Neutrophil (primary cell): ENCODE results near the genes CD86, PARP15, PARP14 and HSPBAP1.

DNA sequence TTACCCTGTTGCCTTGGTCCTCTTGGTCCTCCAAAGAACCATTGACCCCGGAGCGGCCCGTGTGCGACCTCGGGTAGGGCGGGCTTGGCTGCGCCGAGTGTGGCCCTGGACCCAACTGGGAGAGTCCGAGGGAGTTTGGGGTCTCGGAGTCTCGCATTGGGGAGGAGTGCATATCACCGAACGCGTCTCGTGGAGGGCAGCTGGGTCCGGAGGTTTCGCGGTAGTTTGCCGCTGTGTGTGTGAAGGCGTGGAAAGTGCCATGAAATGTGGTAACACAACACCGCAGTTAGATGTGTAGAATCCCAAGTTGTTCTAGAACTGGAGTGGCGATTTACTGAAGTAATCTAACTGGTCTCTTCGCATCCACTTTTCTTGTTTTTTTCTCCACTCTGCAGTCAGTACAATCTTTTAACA, 362 bp downstream of the GTF2E1 start:
- PRO-cap, result no peak

- PRO-cap, result no peak
These were observed 6.7 kb upstream of the HCLS1 start for GRCh38 chr3:121667257-121667879.

DNA sequence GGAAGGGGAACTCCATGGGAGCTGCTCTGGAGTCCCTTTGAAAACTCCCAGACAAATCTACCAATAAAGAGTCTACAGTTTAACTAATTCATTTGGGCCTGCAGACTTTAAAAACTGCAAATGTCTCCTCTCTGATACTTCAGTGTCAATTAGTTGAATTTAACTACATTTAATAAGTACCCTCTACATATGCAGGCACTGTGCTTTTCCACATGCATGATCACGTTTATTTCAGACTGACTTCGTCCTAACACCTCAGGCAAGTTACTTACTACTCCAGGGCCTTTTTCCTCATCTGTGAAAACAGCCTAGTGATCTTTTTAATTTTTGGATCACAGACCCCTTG, 15.3 kb upstream of the HCLS1 start:
- PRO-cap, result no peak

GRCh38 chr3:121992540-121993142, 29.4 kb downstream of the ILDR1 start:
- PRO-cap, result no peak

- PRO-cap, result no peak
These were observed 20.8 kb downstream of the ILDR1 start for GRCh38 chr3:122001069-122001783.

DNA sequence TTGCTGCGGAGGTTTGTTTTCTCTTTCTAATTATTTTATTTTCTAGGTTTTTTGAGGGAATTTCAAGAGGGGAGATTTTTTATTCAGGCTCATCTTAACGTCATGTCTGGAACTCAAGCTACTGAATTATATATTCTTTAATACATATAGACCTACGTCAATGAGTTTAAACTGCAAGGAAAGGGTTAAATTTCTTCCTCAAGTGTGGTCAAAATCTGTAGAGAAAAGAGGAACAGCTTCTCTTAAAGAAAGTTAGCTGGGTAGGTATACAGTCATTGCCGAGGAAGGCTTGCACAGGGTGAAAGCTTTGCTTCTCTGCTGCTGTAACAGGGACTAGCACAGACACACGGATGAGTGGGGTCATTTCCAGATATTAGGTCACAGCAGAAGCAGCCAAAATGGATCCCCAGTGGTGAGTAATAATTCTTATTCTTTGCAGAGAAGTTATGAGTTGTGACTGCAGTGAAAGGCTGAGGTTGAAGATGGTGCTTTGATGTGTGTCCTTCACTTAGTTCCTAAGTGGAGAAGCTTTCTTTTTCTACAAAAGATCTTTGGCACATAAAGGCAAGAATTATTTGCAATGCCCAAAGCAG, at the start of gene CD86:
Gene CD86 (plus strand): TSS at position 271 of the 593 bp plus-strand sequence.
- PRO-cap, result unidirectional peak, plus-strand start at position 275 of the sequence

- PRO-cap, result no peak
These were observed 63.3 kb upstream of the CASR start for GRCh38 chr3:122120063-122120753.

DNA sequence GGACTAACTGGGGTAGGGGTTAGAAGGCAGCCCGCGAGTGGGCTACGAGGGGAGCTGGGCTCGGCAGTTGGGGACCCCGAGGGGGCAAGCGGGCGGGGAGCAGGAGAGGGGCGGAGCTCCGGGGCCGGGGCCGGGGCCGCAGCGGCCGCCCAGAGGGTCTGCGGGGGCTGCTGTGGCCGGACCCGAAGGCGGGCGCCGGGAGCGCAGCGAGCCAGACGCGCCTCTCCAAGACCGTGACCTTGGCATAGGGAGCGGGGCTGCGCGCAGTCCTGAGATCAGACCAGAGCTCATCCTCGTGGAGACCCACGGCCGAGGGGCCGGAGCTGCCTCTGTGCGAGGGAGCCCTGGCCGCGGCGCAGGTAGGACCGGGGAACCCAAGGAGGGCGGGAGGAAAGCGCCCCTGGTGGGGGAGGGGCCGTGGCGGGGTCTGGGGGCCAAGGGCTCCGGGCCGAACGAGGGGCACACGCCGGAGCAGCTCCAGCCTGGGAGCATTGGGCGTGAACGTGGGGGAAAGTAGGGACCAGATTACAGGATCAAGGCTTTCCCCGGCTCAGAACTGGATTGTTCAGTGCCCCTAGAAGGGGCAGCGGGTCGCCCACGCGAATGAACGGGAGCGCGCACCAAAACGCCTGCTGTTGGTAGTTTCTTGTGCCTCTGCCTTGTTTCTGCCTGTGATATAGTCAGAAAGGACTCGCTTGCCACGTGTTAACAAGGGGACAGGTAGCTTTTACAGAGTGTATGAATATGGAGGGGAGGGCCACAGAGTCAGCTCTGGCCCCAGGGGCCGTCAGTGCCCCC, 902 bp downstream of the CASR start:
- PRO-cap, result no peak

DNA sequence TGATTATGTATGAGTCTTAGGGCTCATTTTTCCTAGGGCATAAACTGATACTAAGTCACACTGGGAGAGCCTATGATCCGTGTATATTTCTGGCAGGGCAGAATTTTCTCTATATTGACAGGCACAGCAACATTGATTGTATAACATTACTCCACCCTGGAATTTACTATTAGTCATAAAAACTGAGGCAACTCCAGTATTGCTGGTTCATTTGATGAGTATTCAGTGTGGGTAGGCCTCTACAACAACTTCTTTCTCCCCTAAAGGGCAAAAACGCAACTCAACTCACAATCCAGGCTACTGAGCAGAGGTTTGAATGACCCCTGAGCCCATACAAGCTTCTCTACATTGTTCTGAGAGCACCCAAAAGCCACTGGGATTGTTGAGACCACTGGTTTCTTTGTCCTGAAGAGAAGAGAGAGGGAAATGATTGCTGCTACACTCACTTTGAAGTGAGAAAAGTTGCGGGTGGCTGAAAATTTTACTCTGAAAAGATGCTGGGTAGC, 10.5 kb upstream of the CSTA start:
- PRO-cap, result no peak

DNA sequence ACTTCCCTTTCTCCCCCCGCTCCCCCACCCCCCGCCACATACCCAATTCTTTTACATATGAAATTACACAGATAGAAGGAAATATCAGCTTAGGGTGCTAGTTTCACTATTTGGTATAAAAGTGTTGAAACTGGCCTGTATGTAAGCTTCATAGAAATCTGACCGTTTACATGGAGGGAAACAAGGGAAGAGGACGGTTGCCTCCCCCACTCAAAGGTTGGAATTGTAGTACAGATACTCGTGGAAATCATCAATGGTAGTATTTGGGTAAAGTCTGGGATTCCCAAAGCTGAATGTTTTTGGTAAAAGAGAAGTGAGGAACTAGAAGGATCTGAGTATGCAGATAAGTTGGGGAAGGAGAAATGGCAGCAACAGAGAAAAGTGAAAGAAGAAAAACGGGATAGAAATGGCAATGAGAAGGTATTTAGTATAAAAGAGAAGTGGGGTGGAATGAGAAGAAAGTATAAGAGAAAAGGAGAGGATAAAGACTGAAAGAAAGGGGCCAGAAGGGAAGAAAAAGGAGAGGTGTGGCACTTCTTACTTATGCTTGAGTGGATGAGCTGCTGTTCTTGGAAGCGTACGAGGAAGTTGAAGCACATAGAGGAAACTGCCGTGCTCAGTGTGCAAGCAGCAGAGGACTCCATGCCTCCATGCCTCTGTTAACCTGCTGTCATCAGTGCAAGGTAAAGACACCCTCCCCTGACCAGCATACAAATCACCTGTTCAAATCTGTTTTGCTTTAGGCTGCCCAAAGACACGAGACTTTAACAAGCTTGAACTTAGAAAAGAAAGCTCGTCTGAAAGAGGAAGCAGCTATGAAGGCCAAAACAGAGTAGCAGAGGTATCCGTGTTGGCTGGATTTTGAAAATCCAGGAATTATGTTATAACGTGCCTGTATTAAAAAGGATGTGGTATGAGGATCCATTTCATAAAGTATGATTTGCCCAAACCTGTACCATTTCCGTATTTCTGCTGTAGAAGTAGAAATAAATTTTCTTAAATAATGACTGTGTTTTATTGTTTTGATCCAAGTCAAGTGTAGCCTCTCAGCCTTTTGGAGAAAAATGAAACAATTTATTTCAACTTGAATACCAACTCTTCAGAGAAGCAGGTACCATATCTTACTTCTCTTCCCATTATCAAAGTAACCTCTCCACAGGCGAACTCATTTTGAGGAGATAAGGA, 6.5 kb downstream of the WDR5B start:
- PRO-cap, result no peak

DNA sequence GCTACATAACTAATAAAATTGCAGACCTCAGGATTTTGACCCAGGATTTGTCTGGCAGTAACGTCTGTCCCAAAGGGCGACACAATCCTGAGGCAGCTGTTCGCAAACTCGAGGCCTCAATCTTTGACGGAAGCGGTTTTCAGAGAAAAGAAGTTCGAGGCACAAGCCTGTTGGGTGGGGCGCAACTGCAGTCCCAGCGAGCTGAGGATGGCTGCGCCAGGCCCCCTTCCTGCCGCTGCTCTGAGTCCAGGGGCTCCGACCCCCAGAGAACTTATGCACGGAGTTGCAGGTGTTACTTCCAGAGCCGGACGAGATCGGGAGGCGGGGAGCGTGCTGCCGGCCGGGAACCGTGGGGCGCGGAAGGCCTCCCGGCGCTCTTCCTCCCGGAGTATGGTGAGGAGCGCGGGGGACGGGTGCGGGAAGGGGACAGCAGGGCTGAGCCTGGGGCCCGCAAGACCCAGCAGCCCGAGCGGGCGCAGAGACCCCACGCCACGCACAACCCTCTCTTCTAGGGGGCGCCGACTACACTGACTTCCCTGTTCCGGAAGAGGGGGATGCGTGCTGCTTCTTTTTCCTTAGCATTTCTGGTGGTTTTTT, at the start of gene PARP15:
Gene PARP15 (plus strand): TSS at position 190 of the 597 bp plus-strand sequence.
- PRO-cap, result no peak

GRCh38 chr3:122680458-122681442, at the start of gene PARP14:
PARP14 (plus strand) TSS chr3:122680839.
- PRO-cap, result unidirectional peak, plus-strand start at chr3:122680859

DNA sequence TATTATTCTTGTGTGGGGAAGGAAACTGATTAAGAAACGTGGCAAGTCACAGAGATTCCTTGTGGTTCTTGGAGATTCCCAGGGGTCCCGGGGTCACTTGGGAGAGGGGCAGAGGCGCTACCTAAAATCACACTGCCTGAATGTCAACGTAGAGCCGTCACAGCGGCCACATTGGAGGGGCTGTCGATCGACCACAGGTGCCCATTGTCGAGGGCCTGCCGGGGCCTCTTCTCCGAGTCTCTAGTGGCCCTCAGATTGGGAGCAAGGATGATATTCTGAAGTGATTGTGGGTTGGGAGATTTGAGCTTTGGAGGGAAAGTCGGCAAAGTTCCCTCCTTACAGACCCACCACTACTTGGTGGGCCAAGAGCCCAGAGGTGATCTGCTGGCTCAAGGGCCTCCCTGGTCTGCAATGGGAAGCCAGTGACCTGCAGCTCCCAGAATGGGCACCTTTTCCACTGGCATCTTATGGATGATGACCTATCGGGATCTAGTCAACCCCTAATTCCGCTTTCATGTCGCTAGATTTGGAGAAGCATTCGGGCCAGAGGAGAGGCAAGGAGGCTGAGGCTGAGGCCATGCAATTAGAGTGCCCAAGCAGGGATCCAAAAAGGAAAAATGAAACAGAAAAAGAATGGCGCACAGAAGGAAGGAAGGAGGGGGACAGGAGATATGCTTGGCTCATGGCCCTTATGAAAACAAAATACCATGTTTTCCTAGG, 964 bp downstream of the PARP14 start:
- PRO-cap, result no peak

- PRO-cap, result no peak
These were observed 17.7 kb downstream of the PARP14 start for GRCh38 chr3:122698261-122698722.

GRCh38 chr3:122793494-122794490, at the start of gene HSPBAP1:
HSPBAP1 (minus strand) TSS chr3:122793831.
- PRO-cap, result bidirectional peak, plus-strand start at chr3:122794076, minus-strand start at chr3:122793783

GRCh38 chr3:123307455-123307887, 105.7 kb downstream of the SEC22A start:
- PRO-cap, result no peak

- PRO-cap, result no peak
These were observed 65.6 kb downstream of the ADCY5 start for GRCh38 chr3:123383036-123383956.

- PRO-cap, result no peak
These were observed 52.1 kb downstream of the ADCY5 start for GRCh38 chr3:123396597-123397379.

GRCh38 chr3:123419902-123420573, 28.9 kb downstream of the ADCY5 start:
- PRO-cap, result no peak

- PRO-cap, result no peak
These were observed 23.7 kb downstream of the ADCY5 start for GRCh38 chr3:123425018-123425806.